IMR-90 (cell line): Measurements from ENCODE around the genes KBTBD6, KBTBD7 and NAA16.

GRCh38 chr13:40949655-40950861 lies 69.1 kb downstream of the ELF1 start:
- RRBS = no CpG with 5 or more reads among the region's 8 CpGs
CAGE:
- cytosol, long polyA plus RNA = no peak
- long polyA plus RNA = no peak
- nucleus, long polyA plus RNA = no peak

- RRBS = no CpG with 5 or more reads among the region's 6 CpGs
CAGE:
- cytosol, long polyA plus RNA = no peak
- long polyA plus RNA = no peak
- nucleus, long polyA plus RNA = no peak
Observed at GRCh38 chr13:41017092-41018195, 1.7 kb downstream of the ELF1 start.

DNA sequence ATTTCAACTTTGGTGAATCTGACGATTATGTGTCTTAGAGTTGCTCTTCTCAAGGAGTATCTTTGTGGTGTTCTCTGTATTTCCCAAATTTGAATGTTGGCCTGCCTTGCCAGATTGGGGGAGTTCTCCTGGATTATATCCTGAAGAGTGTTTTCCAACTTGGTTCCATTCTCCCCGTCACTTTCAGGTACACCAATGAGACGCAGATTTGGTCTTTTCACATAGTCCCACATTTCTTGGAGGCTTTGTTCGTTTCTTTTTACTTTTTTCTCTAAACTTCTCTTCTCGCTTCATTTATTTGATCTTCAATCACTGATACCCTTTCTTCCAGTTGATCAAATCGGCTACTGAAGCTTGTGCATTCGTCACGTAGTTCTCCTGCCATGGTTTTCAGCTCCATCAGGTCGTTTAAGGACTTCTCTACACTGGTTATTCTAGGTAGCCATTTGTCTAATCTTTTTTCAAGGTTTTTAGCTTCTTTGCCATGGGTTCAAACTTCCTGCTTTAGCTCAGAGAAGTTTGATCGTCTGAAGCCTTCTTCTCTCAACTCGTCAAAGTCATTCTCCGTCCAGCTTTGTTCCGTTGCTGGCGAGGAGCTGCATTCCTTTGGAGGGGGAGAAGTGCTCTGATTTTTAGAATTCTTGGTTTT lies 14.5 kb upstream of the WBP4 start:
- RRBS = no CpG with 5 or more reads among the region's 14 CpGs
CAGE:
- cytosol, long polyA plus RNA = no peak
- long polyA plus RNA = no peak
- nucleus, long polyA plus RNA = no peak

GRCh38 chr13:41050300-41050483 lies 11.1 kb upstream of the WBP4 start:
- RRBS = no CpG with 5 or more reads among the region's 1 CpG
CAGE:
- cytosol, long polyA plus RNA = no peak
- long polyA plus RNA = no peak
- nucleus, long polyA plus RNA = no peak

DNA sequence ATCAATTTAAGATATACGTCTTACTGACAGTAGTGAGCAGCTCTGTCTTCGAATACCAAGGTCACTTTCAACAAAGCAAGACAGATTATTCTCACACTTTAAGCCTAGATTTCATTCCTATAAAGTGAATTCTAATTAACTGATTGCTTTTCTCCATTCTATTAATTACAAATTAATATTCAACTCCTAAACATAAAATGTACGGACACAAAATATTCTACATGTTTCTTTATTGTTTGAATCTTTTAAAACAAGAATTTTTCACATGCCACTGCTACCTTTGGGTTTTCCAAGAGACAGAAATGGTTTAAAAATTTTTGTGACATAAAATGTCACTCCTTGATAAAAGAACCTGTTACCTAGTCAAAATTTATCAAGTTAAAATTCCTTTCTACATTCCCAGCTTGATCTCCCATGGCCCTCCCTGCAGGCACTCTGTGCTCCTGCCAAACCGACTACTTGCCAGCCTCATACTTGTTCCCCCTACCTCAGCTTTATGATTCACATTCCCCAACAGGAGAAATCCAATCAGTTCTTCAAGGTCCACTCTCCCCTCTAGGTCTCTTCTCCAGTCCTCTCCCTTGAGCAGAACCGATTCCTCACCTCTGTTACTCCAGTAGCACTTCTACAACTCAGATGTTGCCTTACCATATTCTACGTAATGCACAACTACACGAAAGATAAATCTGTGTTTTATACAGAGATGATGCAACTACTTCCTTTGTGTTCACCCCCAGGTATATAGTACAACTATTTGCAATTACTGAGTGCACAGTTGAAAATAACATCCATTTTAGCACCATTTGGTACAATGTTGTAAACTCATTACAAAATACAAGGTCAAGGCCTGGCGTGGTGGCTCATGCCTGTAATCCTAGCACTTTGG lies 3.2 kb upstream of the WBP4 start:
- RRBS = no CpG with 5 or more reads among the region's 8 CpGs
CAGE:
- cytosol, long polyA plus RNA = no peak
- long polyA plus RNA = no peak
- nucleus, long polyA plus RNA = no peak

DNA sequence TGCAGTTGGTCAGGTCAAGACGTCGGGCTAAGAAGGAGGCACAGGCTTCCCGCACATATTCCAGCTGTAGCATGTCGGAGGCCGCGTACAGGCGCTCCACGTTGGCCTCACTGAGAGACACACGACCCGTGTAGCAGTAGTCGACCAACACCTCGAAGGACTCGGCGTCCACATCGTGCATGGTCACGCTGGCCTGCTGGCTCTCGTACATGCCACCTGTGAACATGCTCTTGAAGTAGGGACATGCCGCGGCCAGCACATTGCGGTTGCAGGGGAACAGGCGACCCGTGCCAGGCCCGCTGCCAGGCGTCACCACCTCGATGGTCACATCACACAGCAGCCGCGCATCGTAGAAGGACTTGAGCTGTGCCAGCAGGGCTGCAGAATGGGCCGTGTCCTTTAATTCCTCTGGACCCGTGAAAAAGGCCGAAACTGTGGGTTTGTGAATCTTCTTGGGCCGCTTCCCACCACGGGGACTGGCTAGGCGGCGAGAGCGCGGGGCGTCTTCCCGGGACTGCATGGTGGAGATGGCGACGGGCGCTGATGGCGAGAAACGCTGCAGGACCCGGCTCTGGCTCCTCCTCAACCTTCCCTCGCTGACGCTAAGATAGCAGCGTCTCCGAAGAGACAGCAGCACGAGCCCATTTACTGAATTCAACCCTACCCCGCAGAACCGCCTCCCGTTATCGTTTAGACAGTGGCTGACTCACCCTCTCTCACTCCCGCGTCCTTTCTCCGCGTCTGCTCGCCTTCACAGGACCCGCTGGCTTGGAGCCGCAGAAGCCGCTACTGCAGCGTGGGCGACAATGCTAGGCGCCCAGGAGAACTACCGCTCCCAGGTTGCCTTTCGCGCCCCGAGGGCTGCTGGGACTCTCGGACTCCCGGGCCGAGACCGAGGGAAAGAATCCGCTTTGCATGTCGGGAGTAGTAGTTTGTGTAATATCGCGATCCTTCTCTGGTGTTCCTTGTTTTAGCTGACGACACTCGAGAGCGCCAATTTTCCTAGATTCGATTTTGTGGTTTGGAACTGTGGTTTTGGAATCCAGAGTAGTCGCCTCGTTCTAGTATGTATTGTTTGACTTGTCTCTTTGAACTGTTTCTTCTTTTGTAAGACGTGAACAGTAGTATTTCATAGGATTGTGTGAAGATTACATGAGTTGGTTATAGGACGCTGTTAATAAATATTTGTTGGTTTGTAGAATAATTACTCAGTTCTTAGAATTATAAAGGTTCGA lies at the start of gene KBTBD6:
KBTBD6 (minus strand) TSS at position 811 of the 1,235 bp plus-strand sequence.
- RRBS = 2% methylated on average over 5 of the region's 86 CpGs
CAGE:
- cytosol, long polyA plus RNA = no peak
- long polyA plus RNA = no peak
- nucleus, long polyA plus RNA = start-site peak on the plus strand centred at position 977 of the sequence, 60 bp wide, 15 and 13 reads in 2 replicates

DNA sequence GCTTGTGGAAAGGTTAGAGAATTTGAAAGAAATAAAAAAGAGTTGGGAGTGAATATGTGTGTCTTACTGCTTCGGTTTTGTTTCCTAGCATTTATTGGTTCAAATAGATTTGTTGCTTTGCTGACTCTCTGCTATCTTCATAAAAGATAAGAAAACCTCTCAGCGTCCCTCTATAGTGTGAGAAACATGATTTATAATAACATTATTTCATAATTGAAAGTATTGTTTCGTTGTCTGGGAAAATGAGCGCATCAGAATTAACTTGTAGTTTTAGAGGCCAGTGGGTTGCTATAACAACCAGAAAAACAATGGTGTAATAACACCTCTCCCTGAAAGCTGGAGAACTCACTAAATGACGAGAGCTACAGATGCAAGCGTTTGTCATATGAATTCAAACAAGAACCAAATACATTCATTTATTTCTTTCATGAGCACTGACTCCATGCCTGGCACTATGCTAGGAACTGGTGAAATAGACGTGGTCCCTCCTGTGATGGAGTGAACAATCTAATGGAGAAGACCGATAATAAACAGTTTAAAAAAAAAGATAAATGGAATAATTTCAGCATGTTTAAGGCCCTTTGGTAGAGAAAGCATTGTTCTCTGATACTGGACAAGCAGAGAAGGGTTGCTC lies 16.4 kb downstream of the KBTBD7 start:
- RRBS = no CpG with 5 or more reads among the region's 8 CpGs
CAGE:
- cytosol, long polyA plus RNA = no peak
- long polyA plus RNA = no peak
- nucleus, long polyA plus RNA = no peak

- RRBS = 1% methylated on average over 7 of the region's 75 CpGs
CAGE:
- cytosol, long polyA plus RNA = no peak
- long polyA plus RNA = no peak
- nucleus, long polyA plus RNA = no peak
Observed at GRCh38 chr13:41193835-41194930, at the start of gene KBTBD7. KBTBD7 (minus strand) TSS chr13:41194569.

DNA sequence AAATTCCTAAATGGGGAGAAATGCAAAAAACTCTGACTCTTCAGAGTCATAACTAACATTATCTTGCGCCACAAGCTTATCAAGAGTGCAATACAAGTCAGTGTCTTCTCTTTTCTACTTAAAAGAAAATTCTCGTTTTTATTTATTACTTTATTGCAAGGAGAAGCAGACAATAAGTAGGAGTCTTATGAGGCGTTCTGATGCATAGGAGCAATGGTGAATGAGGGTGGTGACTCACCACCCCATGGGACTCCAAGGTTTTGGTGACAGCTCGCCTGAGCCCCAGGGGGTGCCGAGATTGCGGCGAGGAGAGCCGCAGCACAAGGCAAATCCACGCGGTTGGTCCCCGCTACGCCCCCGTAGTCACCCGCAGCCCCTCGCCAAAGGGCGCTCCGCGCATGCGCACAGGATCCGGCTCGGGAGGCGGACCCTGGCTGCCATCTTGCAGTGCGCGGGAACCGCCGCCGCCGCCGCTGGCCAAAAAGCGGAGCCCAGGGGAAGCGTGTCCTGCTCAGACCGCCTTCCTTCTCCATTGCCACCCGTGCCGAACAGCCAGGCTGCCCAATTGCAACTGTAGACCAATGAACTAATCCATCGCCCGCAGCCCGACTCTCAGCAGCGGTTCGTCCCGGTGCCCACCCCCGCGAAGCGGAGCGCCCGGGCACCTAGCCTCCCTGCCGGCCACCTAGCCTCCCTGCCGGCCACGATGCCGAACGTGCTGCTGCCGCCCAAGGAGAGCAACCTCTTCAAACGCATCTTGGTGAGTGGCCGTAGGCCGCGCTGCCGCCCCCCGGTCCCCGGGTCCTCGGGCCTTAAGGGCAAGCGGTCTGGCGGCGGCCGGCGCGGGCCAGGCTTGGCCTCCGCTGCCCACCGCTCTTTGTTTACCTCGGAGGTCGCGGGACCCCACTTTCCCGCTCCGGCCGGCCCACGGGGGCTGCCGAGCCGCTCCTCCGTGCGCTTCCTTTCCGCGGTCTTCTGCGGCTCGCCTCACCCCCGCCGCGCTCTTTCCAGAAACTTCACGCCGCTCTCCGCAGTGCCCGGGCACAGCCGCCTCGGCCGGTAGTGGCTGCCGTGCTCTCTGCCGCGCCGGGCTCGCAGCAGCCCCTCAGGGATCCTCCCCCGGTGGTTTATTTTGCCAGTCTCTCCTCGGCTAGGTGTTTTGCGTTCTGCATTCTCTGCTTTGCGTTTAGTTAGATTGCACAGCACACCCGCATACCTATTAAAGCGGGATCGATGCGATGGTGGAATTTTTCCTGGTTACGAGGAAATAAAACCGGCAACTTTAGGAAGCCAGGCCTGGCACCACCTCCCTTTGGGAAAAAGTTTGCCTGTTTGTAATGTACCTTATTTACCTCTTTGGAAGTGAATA lies at the start of gene NAA16:
NAA16 (plus strand) TSS at position 445 of the 1,369 bp plus-strand sequence.
- RRBS = 1% methylated on average over 25 of the region's 107 CpGs
CAGE:
- cytosol, long polyA plus RNA = no peak
- long polyA plus RNA = no peak
- nucleus, long polyA plus RNA = start-site peak on the plus strand centred at position 465 of the sequence, 99 bp wide, 1,148 and 2,436 reads in 2 replicates

- RRBS = no CpG with 5 or more reads among the region's 7 CpGs
CAGE:
- cytosol, long polyA plus RNA = no peak
- long polyA plus RNA = no peak
- nucleus, long polyA plus RNA = no peak
Observed at GRCh38 chr13:41464990-41465527, 7.7 kb downstream of the RGCC start.

GRCh38 chr13:41613686-41614638 lies 156.6 kb downstream of the RGCC start:
- RRBS = no CpG with 5 or more reads among the region's 13 CpGs
CAGE:
- cytosol, long polyA plus RNA = no peak
- long polyA plus RNA = no peak
- nucleus, long polyA plus RNA = no peak

DNA sequence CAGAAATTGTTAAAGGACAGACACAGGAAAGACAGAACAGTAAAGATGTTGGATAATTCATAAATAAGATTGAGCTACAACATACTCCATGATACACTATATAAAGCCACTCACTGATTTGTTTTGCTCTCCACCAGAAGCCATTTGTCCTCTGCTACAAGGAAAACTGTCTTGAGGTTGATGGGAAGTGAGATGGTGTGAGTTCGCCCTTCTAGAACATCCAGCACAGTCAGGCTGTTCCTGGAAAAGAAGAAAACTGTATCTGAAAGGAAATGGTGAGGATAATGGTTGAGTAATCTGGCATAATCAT lies 233.8 kb downstream of the RGCC start:
- RRBS = no CpG with 5 or more reads among the region's 1 CpG
CAGE:
- cytosol, long polyA plus RNA = no peak
- long polyA plus RNA = no peak
- nucleus, long polyA plus RNA = no peak

DNA sequence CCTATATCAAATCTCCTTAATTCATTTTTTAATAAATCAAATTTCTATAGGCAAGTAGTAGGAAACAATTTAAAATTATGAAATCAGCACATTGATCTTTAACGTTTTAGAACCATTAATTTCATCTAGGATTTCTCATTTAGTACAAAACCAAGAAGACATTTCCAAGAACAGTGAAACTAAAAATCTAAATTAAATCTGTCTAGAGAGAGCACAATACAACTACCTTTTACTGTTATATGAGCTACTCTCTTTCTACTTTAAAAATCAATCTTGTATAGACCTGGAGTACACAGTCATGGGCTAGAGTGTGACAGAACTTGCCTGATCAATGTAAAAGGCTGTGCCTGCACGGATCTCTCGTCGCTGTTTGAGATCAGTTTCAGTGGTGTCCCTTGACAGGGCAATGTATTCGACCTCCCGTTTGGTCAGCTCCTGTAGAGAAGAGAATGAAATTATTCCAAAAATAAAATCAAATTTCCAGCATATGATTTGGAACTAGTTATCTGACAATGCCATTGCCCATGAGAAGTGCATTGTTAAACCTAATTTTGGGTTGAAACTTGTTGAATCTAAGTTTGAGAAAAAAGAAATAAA lies 53.5 kb downstream of the VWA8 start:
- RRBS = no CpG with 5 or more reads among the region's 6 CpGs
CAGE:
- cytosol, long polyA plus RNA = no peak
- long polyA plus RNA = no peak
- nucleus, long polyA plus RNA = no peak

- RRBS = 1% methylated on average over 61 of the region's 93 CpGs
CAGE:
- cytosol, long polyA plus RNA = no peak
- long polyA plus RNA = no peak
- nucleus, long polyA plus RNA = no peak
Observed at GRCh38 chr13:42040785-42041527, 7.5 kb upstream of the DGKH start.

- RRBS = under 1% methylated on average over 5 of the region's 26 CpGs
CAGE:
- cytosol, long polyA plus RNA = no peak
- long polyA plus RNA = no peak
- nucleus, long polyA plus RNA = no peak
Observed at GRCh38 chr13:42041528-42042397, 6.7 kb upstream of the DGKH start.

DNA sequence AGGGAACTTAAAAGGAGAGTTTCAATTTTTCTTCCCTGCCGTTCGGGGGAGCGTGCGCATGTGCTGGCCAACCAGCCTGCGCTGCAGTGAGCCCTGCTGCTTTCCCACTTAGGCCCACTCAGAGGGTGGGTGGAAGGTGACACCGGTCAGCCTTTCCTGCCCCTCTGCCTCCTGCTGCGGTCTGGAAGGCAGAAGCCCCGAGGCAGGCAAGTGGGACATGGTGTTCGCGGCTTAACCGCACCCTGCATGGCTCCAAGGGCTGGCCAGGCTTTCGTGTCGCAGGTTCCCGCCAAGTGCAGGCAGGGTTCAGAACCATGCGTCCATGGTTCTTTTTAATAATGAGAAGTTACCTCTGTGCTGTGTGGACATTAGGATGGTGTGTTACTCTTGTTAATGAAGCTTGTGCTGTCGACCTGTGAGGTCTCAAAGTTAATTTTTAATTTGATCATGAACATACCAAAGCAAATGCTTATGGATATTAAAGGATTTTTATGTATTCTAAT lies 971 bp downstream of the DGKH start:
- RRBS = no CpG with 5 or more reads among the region's 16 CpGs
CAGE:
- cytosol, long polyA plus RNA = no peak
- long polyA plus RNA = no peak
- nucleus, long polyA plus RNA = no peak

- RRBS = no CpG with 5 or more reads among the region's 8 CpGs
CAGE:
- cytosol, long polyA plus RNA = no peak
- long polyA plus RNA = no peak
- nucleus, long polyA plus RNA = no peak
Observed at GRCh38 chr13:42060562-42061345, 12.3 kb downstream of the DGKH start.

- RRBS = no CpG with 5 or more reads among the region's 7 CpGs
CAGE:
- cytosol, long polyA plus RNA = no peak
- long polyA plus RNA = no peak
- nucleus, long polyA plus RNA = no peak
Observed at GRCh38 chr13:42303344-42304147, 31.6 kb downstream of the AKAP11 start.

GRCh38 chr13:42313345-42314032 lies 41.5 kb downstream of the AKAP11 start:
- RRBS = no CpG with 5 or more reads among the region's 1 CpG
CAGE:
- cytosol, long polyA plus RNA = no peak
- long polyA plus RNA = no peak
- nucleus, long polyA plus RNA = no peak

DNA sequence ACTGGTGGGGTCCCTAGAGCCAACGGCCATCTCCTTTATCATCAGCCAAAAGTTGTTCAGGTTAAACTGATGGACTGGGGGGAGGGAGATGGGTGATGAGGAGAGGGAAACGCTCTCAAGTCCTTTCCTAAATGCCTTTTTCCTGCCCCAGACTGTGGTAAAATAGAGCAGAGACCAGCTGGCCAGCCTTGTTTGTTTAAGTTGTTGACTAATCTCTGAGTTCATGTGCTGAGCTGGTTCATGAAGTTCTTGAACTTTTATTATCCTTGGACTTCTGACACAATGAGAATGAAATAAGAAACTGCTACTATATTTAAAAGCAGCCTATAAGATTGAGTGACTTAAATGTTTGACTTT lies 20.3 kb upstream of the TNFSF11 start:
- RRBS = no CpG with 5 or more reads among the region's 2 CpGs
CAGE:
- cytosol, long polyA plus RNA = no peak
- long polyA plus RNA = no peak
- nucleus, long polyA plus RNA = no peak